Urinary bladder (tissue), 3 donors: ENCODE results near the genes B3GNT2 and OTX1.

DNA sequence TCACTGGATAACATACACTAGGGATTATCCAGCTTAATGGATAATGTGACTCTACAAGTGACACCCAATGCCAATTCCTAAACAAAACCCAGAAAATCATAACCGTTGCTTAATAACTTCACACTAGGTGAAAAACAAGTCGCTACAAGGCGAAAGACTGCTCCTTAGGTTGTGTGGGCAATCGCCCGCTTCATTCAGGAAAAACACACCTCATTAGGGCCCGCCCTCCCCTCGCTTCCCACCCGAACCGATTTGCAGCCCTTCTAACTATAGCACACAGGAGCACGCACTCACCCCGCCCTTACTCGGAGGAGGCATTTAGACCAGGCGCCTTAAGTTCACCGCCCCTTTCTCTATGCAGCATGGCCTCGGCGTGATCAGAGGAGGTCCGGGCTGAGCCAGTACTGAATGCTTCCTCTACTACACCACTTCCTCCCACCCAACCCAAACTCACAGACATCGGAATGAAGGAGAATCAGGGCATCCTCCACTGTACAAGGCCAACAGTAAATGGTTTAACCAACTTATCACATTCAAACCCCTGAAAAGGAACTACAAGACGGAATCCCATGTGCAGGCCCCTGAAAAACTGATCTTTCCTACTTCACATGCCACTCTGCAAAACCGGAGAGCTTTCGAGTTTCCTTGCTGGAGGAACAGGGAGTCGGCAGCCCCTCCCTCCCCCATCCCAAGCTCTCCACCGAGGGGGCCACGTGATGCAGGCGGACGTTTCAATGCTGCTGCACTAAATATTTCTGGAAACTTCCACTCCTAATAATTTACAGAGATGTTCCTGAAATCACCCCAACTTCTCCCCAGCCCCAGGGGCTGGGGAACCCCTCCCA lies 1.5 kb downstream of the XPO1 start:
- PRO-cap: bidirectional peak, plus-strand start at position 266 of the sequence, minus-strand start at position 173 of the sequence; bidirectional peak, plus-strand start at position 380 of the sequence, minus-strand start at position 307 of the sequence; bidirectional peak, plus-strand start at position 777 of the sequence, minus-strand start at position 601 of the sequence
- RAMPAGE, long total RNA: no peak

- PRO-cap: no peak
- RAMPAGE, long total RNA: no peak
Measured at GRCh38 chr2:61762175-61762606, 91.7 kb downstream of the FAM161A start.

- PRO-cap: no peak
- RAMPAGE, long total RNA: no peak
Measured at GRCh38 chr2:61816563-61816999, 37.3 kb downstream of the FAM161A start.

DNA sequence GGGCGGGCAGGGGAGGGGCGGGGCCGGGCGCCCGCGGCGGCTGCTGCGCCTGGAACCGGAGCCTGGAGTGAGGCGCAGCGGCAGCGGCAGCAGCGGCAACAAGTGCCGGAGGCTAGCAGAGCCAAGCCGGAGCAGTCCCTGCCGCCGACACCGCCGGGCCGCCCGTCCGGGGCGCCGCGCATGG lies at the start of gene B3GNT2:
Gene B3GNT2, plus strand, starts transcription at position 60 of the 184 bp plus-strand sequence.
- PRO-cap: bidirectional peak, plus-strand start at position 70 of the sequence, minus-strand start outside the sequence
- RAMPAGE, long total RNA: no peak

- PRO-cap: no peak
- RAMPAGE, long total RNA: no peak
Measured at GRCh38 chr2:62292174-62292701, 96.3 kb downstream of the B3GNT2 start.

DNA sequence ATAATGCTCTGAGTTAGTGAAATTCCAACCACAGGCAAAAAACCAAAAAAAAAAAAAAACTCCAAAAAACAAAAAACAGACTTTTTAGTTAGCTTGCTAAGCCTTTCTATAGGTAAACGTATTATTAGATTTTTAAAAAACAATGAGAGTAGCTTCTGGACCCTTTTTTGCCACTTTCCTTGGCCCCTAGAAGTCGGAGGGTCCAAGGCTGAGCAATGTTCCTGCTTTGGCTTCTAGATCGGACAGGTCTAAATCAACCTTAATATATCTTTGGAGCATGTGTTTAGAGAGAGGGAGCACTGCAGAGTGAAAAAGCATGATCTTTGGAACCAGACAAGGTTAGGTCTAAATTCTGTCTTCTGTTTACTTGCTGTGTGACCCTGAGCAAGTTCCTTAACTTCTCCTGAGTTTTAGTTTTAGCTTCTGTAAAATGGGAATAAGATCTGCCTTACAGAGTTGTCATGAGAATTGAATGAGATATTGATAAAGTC lies 14.1 kb downstream of the TMEM17 start:
- PRO-cap: no peak
- RAMPAGE, long total RNA: no peak

DNA sequence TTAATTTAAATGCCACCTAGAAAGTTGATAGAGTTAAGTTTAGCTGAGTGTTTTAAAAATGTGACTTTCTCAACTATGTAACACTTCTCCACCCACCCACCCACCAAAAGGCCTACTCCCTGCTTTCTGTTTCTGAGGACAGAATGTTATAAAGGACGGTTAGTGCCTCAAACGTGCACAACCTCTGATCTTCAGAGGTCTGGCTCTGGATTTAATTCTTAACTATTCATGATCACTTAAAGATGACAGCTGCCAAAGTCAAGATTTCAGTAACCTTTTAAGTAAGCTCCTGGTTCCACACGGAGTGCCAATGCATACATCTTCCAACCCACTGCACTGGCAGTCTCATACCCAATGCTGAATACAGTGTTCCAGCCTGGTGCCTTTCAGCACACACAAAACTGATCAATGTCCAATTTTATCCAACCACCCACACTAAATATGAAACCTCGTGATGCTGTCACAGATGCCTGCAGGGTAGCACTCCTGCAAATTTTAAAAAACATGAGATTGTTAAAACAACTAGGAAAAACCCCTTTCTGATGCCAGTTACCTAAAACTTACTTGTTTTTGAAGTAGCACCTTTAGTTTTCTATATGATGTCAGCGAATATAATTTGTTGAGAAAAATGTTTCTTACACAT lies 84.0 kb downstream of the EHBP1 start:
- PRO-cap: no peak
- RAMPAGE, long total RNA: no peak

DNA sequence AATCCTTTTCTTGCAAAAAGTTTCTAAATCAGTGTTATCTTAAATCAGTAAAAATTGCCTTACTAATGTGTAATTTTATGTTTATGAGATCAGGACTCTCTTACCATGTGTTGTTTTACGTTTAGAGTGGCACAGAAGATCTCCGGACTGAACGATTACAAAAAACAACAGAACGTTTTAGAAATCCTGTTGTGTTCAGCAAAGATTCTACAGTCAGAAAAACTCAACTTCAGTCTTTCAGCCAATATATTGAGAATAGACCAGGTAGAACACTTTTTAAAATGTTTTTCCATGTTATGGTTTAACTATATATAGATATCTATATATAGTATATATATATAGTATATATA lies 57.2 kb upstream of the OTX1 start:
- PRO-cap: no peak
- RAMPAGE, long total RNA: no peak

- PRO-cap: no peak
- RAMPAGE, long total RNA: no peak
Measured at GRCh38 chr2:63044925-63045435, 5.7 kb upstream of the OTX1 start.

DNA sequence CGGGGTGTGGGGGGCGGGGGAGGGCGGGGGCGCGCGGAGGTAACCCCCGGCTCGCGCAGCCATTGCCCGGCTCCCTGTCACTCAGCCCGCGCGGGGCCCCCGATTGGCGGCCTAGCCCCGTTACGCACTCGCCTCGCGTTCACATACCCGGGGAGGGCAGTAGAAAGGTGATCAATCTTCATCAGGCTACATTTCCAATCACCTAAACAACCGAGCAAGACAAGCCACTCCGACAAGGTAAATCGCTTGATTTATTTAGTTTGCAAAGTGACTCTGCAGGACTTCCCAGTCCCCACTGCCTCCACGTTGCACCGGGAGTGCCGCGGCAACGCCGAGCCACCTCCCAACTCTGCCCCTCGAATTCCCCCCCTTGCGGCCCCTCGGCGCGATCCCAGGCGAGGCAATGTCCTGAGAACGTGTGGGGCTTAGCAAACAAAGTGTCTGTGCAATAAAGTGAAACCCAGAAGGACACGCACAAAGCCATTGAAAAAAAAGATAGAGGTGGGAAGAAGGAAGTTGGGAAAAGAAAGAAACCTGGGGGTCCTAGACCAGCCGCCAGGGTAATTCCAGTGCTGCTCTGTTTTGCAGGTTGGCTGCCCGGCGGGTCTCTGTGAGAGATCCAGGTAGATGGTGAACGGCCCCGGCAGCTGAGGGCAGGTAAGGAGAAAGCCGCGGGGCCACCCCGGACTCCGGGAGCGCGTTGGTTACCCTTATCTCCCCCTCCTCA lies at the start of gene OTX1:
Gene OTX1, plus strand, starts transcription at position 170 of the 727 bp plus-strand sequence.
- PRO-cap: no peak
- RAMPAGE, long total RNA: no peak

DNA sequence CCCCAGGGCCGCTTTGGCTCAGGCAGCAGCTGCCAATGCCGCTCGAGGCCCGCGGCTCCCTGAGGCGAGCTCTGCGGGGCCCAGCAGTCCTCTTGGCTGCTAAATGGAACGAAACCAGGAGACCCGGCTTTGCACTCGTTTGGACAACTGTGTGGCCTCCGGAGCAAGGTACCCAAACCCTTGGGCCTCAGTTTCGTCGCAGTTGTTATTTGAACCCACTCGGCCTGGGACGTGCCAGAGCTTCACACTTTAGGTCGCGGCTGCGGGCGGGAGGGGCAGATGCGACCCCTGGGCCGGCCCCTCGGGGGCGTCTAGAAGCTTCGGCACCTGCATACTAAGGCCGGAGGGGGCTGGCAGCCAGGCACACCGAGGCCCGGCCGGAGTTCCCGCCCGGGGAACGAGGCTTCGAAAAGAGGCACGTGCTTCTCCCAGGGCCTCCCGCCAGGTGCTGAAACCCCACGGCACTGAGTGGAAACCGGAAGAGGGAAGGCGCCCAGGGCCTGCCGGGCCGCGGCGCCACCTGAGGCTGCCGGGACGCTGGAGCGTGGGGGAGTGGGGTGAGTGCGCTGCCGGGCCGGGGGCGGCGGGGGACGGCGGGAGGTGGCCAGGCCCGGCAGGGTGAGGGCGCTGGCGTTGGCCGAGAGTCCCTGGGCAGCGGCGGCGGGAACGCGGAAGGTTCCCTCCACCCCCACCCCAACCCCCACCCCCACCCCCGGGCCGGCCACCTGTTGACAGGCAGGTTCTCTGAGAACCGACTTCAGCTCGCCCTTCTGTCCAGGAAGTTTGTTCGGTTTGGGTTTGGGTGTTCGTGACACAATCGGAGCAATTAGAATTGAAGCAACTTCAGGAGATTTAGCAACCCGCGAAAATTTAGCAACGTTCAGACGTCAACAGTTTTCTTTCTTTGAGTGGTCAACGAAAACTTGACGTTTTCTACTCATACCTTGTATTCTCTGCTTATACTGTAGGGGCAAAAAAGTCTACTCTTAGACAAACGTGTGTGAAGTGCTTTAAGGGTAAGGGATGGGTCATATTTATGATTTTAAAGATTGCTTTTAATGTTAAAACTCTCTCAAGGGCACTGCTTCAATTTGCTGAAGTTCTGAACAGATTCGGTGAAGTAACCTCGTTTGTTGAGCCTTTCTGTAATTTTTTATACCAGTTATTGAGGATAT lies 9.0 kb downstream of the OTX1 start:
- PRO-cap: no peak
- RAMPAGE, long total RNA: no peak

DNA sequence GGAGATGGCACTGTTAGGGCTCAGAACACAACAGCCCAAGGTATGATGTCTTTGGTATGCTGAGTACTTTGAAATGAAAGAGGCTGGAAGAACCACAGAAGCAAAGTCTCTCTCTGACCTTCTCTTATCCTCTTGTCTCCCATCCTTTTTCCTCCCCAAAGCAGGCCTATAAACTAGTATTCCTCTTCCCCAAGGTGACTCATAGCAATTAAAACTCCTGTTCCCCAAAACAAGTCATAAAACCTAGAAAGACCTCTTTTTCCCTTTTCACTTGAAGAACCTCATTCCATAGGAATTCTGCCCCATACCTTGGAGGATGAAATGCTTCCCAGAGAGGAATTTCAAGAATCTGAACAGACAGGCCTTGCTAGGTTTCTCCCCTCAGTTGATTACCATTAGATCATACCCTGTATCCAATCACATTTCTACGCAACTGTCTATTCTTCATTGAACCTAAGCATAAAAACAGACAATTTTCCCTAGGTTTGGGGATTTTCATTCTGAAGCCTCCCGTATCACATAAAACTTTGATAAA lies 25.8 kb downstream of the MDH1 start:
- PRO-cap: no peak
- RAMPAGE, long total RNA: no peak

GRCh38 chr2:63842854-63843360 lies 1.2 kb downstream of the UGP2 start:
- PRO-cap: no peak
- RAMPAGE, long total RNA: no peak

DNA sequence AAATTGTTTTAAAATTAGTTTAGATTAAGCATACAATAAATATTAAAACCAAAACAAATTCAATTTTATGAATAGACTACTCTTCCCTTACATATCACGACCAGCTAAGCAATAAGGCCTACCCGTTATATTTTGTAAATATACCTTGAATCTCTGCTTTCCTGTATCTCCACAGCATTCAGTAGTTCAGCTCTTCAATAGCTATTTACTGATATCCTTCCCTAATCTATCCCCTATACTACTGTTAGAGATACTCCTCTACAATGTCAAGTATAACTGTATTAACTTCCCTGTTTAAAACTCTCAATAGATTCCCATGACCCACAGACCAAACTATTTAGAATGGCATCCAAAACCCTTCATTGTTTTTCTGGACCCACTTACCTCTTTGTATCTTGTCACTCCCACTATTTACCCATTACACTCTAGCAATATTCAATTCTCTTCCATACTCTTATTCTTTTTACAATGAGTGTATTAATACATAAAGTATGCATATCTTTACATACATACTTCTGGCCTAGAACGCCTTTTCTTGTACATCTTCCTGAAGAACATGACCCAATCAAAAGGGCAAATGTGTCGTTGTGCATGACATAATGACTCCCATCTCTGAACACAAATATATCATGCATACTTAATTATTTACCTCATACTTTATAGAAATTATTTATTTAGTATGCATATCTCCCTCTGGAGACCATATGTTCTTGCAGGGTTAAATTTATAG lies 52.7 kb downstream of the VPS54 start:
- PRO-cap: no peak
- RAMPAGE, long total RNA: no peak

- PRO-cap: no peak
- RAMPAGE, long total RNA: no peak
Measured at GRCh38 chr2:64011909-64012520, 7.2 kb downstream of the VPS54 start.

DNA sequence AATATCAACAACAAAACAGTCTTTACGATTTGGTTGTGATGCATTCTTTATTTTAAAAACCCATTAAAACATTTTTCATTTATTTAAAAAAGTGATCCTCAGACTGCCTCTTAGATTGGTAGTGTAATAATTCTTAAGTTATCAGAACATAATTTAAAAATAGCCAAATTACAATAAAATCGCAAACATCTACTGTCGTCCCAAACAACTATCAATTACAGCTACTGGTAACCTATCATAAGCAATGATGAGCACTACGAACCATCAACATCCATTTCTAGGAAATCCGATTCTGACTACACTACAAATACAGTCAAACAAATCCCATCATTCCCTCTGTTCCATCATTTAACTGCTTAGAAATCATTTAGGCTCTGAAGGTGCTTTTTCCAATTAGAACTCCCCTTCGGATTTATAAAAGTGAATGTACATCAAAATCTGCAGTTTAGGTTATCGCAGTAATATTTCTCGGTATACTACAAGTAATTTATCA lies 1.6 kb downstream of the VPS54 start:
- PRO-cap: no peak
- RAMPAGE, long total RNA: no peak

GRCh38 chr2:64018102-64018513 lies 1.1 kb downstream of the VPS54 start:
- PRO-cap: unidirectional peak, plus-strand start at chr2:64018363
- RAMPAGE, long total RNA: no peak

GRCh38 chr2:64137553-64137832 lies 6.7 kb downstream of the PELI1 start:
- PRO-cap: no peak
- RAMPAGE, long total RNA: no peak

- PRO-cap: bidirectional peak, plus-strand start at chr2:64144568, minus-strand start at chr2:64144420; bidirectional peak, plus-strand start at chr2:64144683, minus-strand start at chr2:64144599
- RAMPAGE, long total RNA: no peak
Measured at GRCh38 chr2:64144510-64144925, 298 bp upstream of the PELI1 start.

GRCh38 chr2:64191918-64192380 lies 47.7 kb upstream of the PELI1 start:
- PRO-cap: no peak
- RAMPAGE, long total RNA: no peak